Osteoblast (primary cell): ENCODE measurements around the genes KCNMB2 and KCNMB3.

DNA sequence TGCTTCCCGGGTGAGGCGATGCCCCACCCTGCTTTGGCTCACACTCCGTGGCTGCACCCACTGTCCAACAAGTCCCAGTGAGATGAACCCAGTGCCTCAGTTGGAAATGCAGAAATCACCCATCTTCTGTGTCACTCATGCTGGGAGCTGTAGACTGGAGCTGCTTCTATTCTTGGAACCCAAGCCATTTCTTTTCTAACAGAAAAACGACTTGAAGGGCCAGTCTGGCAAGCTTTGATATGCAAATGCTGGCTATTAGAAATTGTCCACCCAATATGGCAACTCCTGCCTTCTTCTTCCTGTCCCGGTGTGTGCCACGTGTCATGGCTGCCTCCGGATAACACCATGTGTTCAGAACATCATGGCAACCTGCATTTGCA lies 44.9 kb downstream of the NCEH1 start:
- CAGE, long polyA plus RNA = no peak
- RRBS = no CpG with 5 or more reads among the region's 7 CpGs

DNA sequence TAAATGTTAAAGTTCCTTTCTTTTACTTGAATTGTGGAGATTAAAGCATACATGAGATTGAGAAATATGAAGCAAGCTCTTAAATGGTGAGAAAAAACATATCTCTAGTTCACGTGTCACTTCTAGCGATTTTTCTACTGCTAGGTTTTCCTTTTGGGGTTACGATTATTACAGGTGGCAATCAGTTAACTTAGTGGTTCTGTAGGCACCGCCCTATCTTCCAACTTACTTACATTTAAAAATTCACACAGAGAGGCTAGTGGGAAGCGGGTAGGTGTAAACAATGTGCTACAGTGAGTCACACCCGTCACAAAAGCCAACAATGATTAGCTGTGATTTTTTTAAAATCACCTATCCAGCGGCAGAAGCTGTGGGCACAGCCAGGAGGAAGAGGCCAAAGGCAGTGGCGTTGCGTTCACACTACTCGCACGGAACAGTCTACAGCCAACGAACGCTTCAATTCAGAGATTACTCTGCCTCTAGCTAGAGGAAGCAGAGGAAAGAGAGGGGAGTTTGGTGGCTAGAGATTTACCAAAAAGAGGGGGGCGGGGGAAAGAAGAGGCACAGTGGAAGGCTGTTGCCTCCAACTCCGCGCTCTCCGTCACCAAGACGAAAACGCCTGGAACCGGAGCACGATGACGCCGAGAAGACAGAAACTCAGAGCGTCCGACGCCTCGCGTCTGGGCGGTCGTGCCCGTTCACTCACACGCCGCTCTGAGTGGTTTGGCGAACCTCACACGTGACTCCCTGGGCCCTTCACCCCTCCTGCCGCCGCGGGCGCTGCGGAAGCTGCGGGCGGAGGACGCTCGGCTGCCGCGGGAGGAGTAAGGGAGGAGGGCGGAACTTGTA lies 2.4 kb upstream of the NLGN1 start:
- CAGE, long polyA plus RNA = no peak
- RRBS = no CpG with 5 or more reads among the region's 47 CpGs

- CAGE, long polyA plus RNA = no peak
- RRBS = no CpG with 5 or more reads among the region's 2 CpGs
These were observed 188.6 kb downstream of the NLGN1 start for GRCh38 chr3:173586270-173586510.

DNA sequence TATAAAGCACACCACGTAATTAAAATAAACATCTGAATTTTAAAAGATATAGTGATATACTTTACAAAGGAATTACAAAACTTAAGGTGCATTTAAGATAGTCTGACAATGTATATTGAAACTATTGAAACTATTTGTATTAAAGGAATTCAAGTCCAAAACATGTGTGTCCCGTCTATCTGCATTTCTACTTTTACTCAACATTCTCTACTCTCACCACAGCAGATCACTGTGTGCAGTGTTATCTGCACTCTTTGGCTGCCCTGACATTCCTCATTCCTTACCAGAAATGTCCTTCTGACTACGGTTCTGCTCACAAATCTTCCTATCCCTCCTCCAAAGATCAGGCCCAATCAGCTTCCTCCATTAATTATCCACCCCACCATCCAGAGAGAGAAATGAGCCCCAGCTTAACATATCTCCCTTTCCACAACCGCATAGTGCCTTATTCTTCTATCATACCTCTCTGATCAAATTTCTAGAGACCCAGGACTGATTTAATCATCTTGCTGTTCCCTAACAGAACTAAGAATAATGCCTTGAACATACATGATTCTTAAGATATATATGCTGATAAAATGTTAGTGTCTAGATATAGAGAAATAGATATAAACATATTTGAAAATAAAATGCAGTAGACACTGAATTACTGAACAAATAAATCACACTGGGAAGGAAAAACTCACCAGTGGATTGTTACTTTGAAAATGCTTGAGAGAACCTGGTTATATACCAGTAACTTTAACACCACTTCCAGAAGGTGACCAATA lies 94.6 kb downstream of the TBL1XR1 start:
- CAGE, long polyA plus RNA = no peak
- RRBS = no CpG with 5 or more reads among the region's 4 CpGs

DNA sequence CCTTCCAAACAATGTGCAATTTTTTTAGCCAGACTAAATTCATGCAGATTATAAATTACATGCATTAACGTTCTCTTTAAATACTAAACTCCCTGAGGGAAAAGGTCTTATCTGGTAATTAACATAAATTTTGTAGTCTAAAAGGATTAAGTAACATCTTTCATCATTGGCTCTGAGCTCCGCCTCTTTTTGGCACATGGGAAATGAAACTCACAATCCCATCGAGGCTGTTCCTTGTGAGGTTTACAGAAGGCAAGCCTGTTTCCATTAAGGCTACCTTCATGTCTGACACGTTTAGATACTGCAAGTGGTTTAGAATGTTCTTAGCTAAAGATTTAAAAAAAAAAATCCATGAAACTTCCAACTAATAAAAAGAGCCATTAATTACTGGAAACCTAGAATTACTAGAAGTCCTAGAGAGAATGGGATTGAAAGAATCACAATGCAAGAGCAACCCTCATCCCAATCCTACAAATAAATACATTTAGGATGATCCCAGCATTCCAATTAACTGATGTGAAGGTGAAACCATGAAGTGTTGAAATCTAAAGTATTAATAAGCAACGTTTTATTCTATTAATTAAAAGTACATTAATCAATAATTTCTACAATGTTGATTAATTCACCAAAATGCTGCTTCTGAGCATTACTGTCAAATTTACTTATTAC lies 75.6 kb downstream of the TBL1XR1 start:
- CAGE, long polyA plus RNA = no peak
- RRBS = no CpG with 5 or more reads among the region's 5 CpGs

- CAGE, long polyA plus RNA = no peak
- RRBS = no CpG with 5 or more reads among the region's 3 CpGs
These were observed 52.4 kb downstream of the TBL1XR1 start for GRCh38 chr3:177144855-177145346.

DNA sequence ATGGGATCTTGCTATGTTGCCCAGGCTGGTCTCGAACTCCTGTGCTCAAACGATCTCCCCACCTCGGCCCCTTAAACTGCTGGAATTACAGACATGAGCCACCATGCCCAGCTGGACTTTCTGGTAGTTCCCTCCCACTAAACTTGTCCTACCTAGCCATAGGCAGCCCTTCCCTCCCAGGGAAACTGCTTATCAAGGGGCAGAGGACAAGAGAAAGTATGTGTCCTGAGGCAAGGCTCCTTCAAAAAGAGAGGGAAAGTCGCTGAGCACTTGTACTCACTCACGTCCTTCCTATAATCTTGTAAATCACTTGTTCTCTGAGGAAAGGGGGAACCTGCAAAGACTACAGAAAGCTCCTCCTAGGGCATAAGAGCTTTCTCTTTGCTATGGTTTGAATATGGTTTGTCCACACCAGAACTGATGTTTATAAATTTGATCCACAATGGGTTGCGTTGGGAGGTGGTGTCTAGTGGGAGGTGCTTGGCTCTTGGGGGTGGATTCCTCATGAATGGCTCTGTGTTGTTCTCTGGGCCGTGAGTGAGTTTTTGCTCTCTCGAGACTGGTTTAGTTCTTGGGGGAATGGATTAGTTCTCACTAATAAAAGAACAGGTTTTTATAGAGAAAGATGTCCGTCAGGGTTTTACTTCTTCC lies 13.7 kb upstream of the TBL1XR1 start:
- CAGE, long polyA plus RNA = no peak
- RRBS = no CpG with 5 or more reads among the region's 9 CpGs

- CAGE, long polyA plus RNA = no peak
- RRBS = no CpG with 5 or more reads among the region's 12 CpGs
These were observed 102.8 kb upstream of the TBL1XR1 start for GRCh38 chr3:177299754-177300712.

- CAGE, long polyA plus RNA = no peak
- RRBS = no CpG with 5 or more reads among the region's 3 CpGs
These were observed 154.6 kb upstream of the TBL1XR1 start for GRCh38 chr3:177351920-177352324.

DNA sequence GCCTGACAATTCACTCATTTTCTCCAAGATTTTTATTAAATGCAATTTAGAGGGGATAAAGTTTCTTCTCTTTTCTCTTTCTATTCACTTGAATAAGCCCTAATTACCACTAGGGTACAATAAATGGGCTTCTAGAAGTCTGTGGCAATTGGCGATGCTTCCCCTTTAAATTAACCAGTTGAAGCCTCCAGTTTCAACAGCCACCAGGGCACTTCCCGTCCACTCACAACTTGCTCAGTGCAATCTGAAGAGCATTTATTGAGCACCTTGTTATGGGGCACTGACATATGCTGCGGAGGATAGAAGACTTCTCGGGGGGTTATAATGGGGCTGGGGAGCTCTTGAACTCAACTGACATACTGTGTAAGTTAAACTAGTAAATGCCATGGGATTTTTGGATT lies 160.6 kb upstream of the TBL1XR1 start:
- CAGE, long polyA plus RNA = no peak
- RRBS = no CpG with 5 or more reads among the region's 4 CpGs

DNA sequence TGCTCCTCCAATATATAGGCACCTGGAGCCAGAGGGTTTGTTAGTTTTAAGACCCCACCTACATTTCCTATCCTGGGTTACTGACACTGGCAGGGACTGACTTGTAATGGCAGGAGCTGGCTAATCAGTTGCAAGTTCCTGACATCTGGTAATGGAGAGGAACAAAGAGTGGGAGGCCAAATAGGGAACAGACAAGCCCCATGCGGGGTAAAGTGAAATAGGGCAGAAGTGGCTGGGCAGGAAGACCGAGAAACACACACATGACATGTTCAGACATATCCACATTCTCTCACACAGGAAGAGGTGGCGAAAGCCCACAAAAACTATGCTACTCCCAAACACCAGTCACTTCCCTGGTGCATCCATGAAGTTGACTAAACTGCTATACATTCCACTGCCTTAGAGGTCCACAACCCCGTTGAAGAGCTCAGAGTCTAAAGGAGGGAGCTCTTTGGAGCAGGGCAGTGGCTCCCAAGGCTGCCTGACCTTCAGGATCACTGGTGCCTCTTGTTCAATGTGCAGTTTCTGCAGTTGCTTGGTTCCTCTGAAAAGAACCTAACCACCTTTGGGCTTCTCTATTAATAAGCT lies 394.1 kb upstream of the TBL1XR1 start:
- CAGE, long polyA plus RNA = no peak
- RRBS = no CpG with 5 or more reads among the region's 4 CpGs

GRCh38 chr3:178536137-178537204 lies at the start of gene KCNMB2:
Gene KCNMB2, plus strand, starts transcription at chr3:178536436.
- CAGE, long polyA plus RNA = no peak
- RRBS = 3% methylated on average over 3 of the region's 21 CpGs

DNA sequence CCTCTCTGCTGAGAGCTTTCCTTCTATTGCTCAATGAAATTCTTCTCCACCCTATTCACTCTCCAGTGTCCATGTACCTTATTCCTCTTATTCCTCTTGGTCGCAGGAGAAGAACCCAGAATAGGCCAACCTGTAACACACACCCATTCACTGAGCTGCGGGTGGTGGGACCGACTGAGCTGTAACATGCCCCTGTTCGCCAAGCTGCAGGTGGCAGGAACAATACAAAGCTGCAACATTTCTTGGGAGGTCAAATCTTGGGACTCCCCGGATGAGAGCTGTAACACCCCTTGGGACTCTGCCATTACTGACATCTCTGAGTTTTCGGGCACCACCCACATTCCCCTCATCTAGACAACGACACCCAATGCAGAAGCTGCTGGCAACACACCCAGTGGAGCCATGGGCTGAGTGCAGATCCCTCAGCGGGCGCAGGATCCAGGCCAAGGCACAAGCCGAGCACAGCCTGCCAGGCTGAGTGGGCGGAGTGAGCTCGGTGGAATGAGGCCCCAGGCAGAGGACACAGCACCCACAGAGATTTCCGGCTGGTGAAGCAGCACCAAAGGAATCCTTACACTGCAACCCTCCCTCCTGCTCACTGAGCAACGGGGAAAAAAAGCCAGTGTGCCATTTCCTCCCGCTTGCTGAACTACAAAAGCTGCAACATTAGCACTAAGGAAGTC lies 34.4 kb downstream of the ZMAT3 start:
- CAGE, long polyA plus RNA = no peak
- RRBS = no CpG with 5 or more reads among the region's 15 CpGs

DNA sequence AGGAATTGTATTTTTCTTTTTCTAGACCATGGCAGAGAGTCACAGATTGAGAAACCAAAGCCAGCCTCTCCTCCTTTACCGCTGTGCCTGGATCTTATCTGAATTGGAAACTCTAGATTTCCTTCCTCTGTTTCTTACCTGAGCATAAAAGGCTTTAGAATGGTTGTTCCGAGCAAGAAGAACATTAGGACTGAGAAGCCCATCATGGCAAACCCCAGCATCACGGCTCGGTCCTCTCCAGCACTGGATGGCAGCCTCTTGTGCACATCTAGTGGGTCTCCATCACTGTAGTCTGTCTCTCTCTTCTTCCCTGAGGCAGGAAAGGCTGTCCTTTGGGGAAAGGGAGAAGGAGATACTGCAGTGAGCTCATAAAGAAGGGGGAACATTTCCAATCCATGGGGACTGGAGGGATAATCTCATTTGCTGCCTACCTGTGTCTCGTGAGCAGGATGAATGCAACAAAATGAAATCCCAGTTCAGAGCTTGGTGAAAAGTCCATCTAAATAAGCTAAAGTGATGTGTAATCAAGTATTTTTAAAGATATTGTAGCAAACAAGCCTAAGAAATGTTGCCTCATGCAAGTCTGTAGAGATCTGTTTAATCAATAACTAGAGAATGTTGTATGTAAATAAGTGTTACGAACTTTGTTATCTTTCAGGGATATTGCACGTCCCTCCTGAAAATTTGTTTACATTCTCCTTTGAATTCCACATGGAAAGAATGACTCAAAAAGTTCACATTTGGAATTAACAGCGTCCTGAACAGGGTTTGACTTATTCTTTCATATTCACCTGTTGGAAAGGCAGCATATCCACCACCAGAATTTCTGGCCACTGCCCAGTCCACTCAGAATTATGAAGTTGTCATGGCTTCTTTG lies at the start of gene KCNMB3:
Gene KCNMB3, minus strand, starts transcription at position 510 of the 877 bp plus-strand sequence.
- CAGE, long polyA plus RNA = no peak
- RRBS = no CpG with 5 or more reads among the region's 8 CpGs

DNA sequence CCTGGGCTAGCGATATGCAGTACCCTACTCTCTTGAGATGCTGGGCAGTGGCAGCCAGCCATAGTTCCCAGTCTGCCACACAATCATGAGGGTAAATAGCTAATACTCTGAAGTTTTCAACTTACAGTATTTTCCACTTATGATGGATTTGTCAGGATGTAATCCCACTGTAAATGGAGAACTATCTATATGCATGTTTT lies 10.7 kb upstream of the KCNMB3 start:
- CAGE, long polyA plus RNA = no peak
- RRBS = no CpG with 5 or more reads among the region's 1 CpG

DNA sequence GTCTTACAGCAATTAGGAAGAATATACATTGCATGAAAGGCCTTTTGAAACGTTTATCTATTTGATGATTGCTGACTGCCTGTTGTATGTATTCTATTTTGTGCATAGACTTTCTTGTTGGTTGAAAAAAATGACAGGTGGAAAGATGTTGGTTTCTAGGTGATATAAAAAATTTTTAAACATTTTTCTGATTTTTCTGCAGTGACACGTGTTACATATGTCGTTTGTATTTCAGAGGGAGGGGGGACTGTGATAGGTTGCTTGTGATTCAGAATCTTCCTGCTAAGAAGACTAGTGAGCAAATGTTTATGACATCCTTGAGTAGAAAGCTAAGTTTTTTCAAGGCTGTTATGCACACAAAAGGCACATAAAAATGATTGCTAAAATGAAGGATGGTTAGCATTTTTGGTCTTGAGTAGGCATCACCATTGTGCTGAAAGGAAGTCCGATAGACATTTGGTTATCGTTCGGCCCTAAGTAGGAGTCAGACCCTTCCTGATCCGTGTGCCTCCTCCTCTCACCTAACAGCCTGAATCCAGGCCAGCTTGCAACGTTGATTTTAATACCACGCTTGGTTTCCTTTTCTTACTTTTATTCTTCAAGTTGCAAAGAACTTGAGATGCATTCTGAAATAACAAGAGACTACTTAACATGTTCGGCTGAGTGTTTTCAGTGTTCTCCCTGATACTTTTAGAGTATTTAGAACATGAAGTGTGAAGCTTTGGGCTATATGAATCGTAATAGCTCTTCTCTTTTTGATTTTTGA lies 1.5 kb downstream of the ZNF639 start:
- CAGE, long polyA plus RNA = no peak
- RRBS = no CpG with 5 or more reads among the region's 11 CpGs

DNA sequence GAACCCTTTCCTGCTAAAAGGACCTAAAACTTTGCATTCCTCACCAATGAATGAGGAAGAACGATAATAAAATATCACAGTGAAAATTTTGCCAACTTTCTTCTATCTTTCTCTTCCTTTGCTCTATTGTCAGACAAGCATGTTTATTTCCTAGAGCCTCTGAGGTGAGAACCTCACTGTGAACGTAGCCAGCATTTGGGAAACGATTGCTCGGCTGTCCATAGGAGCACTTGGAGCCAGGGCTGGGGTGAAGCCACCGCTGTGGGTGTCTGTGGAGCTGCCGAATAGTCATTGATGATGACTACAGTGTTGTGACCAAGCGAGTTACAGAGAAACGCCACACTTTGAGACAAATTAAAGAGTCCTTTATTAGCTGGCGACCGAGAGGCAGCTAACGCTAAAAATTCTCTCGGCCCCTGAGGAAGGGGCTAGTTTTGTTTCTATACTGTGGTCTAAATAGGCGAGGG lies 28.1 kb downstream of the USP13 start:
- CAGE, long polyA plus RNA = no peak
- RRBS = no CpG with 5 or more reads among the region's 13 CpGs

DNA sequence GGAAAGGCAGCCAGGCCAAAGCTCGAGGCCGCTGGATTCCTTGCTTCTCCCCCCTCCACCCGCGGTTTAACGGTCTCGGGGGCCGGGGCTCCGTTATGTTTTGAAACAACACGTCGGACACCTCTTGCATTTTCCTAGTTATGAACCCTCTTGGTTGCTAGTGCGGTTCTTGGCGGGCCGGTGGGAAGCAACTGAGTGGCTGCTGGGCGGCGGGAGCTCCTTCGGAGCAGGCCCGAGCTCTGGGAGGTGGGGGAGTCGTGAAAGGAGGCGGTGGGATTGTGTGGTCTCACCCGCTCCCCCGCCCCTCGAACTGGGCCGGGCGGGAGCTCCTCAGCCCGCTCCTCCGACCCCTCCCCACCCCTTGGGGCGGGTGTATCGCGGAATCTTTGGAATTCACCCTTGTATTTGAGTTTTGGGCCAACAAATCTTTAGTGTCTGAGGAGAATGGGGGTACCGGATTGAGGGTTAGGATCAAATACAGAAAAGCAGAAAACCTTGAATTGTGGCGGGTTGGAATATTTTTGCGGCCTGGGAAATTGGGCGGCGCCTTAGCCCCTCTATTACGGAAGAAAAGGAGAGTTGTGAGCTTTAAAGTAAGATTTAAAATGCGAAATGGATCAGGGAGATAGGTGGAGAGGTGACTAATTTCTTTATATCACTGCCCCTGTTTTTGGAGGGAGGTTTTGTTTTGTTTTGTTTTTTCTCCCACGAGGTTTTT lies 518 bp downstream of the FXR1 start:
- CAGE, long polyA plus RNA = no peak
- RRBS = 2% methylated on average over 7 of the region's 37 CpGs

GRCh38 chr3:181718597-181718880 lies 6.8 kb downstream of the SOX2 start:
- CAGE, long polyA plus RNA = no peak
- RRBS = no CpG with 5 or more reads among the region's 2 CpGs

DNA sequence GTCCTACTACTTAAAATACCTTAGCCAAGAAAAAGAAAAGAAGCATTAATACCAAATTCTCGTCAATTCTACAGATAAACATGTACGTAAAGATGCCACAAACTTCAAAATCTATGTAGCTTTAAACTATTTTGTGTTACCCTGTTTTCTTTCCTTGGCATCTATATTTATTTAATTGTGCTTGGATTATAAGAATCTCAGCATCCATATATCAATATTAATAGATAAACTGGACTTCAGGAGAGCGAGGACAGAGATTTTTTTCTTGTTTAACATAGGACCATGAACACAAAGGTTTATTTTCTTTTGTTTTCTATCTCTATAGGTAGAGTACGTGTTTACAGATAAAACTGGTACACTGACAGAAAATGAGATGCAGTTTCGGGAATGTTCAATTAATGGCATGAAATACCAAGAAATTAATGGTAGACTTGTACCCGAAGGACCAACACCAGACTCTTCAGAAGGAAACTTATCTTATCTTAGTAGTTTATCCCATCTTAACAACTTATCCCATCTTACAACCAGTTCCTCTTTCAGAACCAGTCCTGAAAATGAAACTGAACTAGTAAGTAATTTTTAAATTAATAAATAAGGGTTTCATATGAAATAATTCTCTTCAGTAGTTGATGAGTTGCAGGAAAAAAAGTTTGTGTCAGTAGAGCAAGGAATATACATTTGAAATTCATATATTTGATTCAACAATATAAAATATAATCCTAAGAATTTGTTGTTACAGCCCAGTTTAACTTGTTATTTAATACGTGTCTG lies 72.0 kb downstream of the ATP11B start:
- CAGE, long polyA plus RNA = no peak
- RRBS = no CpG with 5 or more reads among the region's 7 CpGs